H7 (cell line): ENCODE measurements around a stretch of chr14.

DNA sequence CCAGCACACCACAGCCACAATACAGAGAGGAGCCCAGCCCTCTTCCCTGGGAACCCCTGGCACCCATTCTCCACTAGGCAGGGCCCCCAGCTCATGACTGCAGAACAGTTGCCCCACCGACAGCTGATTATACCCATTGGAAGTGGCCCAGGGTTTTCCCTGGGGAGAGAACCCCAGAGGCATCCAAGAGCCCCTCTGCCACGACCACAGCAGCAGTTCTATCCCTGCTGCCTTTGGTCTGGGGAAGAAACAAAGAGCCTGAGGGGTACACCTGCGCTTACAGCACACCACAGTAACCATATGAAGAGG lies 13.9 kb upstream of the OR5AU1 start:
- RAMPAGE, long total RNA, result no peak

DNA sequence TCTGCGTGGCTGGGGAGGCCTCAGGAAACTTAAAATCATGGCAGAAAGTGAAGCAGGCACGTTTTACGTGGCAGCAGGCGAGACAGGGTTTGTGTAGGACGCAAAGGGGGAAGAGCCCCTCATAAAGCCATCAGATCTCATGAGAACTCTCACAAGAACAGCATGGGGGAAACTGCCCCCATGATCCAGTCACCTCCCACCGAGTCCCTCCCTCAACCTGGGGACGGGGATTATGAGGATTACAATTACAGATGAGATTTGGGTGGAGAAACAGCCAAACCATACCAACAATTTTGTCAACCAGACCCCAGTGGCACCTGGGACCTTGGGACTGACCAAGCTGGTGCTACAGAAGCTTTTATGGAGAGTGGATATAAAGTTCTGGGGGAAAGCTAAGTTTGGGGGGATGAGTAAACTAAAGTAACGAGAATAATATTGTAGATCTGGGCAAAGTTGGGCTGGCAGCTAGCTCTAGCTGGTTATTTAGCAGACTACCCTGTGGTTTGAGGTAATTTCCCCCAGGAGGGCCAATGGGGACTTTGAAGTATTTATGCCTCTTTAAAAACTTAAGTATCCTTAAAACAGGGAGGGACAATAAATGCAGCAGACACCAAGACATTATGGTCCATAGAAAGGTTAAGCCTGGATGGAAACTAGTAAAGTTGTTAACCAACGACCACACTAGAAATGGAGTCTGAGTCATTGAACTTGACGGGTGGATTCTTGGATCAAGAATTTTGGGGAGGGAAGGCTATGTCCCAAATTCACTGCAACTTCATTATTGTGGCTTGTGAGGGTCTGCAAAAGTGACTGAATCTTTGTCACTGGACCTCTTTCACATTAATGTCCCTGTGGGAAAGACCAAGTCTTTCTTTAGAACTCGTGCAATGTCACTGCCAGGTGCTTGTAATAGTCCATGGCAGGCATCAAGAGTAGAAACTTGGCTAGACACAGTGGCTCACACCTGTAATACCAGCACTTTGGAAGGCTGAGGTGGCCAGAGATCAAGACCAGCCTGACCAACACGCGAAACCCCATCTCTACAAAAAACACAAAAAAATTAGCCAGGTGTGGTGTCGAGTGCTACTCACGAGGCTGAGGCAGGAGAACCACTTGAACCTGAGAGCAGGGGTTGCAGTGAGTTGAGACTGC lies 48.4 kb upstream of the OR5AU1 start:
- RAMPAGE, long total RNA, result no peak

DNA sequence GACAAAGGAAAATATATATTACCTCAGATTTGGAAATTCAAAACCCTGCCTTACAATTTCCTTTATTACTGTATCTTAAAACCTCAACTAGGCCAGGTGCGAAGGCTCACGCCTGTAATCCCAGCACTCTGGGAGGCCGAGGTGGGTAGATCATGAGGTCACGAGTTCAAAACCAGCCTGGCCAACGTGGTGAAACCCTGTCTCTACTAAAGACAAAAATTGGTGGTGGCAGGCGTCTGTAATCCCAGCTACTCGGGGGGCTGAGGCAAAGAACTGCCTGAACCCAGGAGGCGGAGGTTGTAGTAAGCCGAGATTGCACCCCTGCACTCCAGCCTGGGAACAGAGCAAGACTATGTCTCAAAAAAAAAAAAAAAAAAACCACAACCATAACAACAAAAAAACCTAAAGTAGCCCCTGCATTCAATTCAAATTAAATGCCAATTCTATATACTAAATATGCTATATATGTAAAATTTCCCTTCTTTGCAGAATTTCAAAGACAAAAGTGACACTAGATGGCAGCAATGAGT lies 28.3 kb downstream of the HNRNPC start:
- RAMPAGE, long total RNA, result no peak

DNA sequence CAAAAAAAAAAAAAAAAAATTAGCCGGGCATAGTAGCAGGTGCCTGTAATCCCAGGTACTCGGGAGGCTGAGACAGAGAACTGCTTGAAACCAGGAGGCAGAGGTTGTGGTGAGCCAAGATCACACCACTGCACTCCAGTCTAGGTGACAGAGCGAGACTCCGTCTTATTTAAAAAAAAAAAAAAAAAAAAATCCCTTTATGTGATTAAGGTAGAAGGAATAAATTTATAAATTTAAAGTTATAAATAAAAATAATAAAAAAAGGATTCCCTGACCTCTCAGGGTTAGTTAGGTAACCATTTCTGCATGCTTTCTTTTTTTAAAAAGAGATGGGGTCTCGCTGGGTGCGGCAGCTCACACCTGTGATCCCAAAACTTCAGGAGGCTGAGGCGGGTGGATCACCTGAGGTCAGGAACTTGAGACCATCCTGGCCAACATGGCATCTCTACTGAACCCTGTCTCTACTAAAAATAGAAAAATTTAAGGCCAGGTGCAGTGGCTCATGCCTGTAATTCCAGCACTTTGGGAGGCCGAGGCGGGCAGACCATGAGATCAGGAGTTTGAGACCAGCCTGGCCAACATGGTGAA lies 8.9 kb downstream of the HNRNPC start:
- RAMPAGE, long total RNA, result no peak

DNA sequence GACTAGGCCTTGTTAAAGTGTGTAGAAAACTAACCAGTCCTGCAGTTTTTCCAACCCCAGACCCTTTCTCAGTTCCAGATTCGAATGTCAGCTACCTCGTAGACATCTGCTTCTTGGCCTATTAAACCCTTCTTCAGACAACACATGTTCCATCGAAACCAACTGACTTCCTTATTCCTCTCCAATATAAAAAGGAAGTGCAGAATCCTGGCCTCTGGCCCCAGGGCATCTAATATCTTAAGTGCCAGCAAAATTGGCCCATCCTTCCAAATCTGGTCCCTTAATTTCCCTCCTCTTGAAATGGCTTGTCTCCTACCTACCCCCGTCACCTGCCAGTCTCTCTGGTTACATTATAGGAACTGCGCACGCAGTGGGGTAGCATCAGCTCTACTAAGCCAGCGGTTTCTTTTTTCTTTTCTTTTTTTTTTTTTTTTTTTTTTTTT lies 770 bp upstream of the HNRNPC start:
- RAMPAGE, long total RNA, result no peak

GRCh38 chr14:21391961-21392528 lies 8.2 kb upstream of the SUPT16H start:
- RAMPAGE, long total RNA, result no peak

DNA sequence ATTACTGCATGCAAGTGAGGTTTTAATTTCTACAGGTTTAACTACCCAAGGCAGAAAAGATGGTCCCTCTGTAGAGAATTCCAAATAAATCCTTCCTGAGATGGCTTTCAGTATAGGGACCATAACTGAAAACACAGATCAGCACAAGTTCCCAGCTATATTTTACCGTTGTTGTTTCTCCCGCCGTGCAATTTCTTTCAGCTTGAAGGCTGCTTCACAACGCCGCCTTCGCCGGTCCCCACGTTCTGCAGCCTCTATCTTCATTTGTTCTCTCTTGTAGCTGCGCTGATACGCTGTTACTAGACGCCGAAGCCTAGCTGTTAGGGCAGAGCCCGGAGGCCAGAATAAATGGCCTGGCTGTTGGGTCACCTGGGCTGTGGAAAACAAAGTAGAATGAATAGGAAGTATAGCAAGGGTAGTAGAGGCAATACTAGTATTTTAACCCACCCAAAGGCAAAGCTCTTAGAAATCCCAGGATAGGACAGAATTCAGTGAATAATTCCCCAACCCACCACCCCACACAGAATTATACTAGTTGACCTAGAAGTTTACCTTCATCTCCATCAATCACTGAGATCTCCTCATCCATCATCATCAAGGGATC lies 11.0 kb upstream of the SUPT16H start:
- RAMPAGE, long total RNA, result no peak

DNA sequence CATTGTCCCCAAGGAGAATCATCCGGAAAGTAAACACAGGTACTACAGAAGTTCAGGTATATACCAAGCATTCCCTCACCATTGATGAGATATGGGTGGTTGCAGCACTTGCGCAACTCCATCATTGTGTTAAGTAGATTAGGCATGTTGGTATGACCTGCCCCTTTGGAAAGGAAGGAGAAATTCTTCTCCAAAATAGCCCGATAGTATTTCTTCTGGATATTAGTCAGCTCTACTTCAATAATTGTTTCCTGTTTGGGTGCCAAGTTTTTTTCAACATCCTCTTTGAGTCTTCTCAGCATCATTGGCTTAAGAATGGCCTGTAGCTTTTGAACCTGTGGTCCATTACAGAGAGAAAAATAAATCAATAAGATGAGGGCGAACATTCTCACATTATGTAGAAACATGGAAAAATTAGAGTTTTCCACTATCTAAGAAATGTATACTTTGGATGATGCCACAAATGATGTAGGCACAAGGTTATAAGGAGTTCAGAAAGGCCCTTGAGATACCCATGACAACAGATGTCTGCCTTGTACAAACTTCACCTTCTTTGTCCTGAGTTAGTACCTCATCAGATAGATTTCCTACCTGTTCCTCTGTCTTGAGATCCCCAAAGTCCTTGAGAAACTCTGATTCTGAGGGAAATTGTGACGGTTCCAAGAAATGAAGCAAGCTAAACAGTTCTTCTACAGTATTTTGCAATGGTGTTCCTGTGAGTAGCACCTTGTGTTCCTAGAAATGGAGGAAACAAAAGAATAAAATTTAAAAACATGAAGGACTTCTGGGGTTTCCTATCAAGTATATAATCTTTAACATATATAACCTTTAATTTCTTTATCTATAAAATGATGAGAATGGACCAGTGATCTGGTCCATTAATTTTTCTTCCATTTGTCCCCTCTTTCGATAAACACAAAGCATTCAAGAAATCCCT lies 21.6 kb upstream of the SUPT16H start:
- RAMPAGE, long total RNA, result no peak

DNA sequence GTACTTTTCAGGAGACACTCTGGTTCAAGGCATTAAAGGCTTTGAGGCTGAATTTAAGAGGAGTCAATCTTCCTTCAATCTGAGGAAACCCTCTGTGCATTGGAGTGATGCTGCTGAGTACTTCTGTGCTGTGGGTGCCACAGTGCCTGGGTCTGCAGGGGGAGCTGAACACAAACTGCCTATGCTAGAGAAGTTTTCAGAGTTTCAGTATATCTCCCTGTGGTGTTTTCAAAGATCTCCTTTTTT lies 179.2 kb upstream of the OR4E1 start:
- RAMPAGE, long total RNA, result no peak

DNA sequence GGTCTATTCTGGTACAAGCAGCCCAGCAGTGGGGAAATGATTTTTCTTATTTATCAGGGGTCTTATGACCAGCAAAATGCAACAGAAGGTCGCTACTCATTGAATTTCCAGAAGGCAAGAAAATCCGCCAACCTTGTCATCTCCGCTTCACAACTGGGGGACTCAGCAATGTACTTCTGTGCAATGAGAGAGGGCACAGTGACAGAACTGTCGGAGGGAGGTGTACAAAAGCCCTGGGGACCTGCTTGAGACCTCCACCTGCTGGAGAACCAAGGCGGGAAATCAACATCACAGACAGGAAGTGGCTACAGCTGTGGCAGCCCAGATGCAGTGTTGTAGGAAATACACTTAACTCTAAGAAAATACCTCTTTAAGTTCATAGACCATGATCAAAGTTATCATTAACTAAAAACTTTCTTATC lies 250.9 kb upstream of the OR4E1 start:
- RAMPAGE, long total RNA, result no peak

DNA sequence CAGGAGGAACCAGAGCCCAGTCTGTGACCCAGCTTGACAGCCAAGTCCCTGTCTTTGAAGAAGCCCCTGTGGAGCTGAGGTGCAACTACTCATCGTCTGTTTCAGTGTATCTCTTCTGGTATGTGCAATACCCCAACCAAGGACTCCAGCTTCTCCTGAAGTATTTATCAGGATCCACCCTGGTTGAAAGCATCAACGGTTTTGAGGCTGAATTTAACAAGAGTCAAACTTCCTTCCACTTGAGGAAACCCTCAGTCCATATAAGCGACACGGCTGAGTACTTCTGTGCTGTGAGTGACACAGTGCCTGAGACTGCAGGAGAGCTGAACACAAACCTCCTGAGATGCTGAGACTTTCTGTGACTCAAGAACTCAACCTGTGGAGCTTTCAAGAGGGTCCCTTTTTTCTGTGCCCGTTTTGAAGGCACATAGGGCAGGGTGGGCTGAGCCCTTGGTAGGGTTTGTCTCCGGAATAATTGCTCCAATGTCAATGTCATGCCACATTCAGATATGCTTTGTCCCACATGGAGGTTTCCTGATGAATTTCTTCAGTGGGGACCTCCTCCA lies 305.3 kb upstream of the OR4E1 start:
- RAMPAGE, long total RNA, result no peak

- RAMPAGE, long total RNA, result no peak
Observed at GRCh38 chr14:22070228-22070760, 396.7 kb upstream of the OR4E1 start.

GRCh38 chr14:22118453-22118856 lies 444.8 kb upstream of the OR4E1 start:
- RAMPAGE, long total RNA, result no peak

DNA sequence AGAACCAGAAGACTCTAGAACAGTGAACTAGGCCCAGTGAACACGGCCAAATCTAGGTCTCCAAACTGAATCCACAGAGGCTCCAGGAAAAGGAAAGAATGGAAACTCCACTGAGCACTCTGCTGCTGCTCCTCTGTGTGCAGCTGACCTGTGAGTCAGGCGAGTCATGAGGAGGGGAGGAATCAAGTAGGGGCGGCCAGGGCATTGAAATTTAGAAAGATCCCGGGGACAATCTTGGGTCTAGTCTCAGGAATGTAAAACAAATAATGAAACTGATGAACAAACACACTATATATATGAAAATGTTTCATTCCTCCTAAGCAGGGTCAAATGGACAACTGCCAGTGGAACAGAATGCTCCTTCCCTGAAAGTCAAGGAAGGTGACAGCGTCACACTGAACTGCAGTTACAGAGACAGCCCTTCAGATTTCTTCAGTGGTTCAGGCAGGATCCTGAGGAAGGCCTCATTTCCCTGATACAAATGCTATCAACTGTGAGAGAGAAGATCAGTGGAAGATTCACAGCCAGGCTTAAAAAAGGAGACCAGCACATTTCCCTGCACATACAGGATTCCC lies 323.3 kb downstream of the DAD1 start:
- RAMPAGE, long total RNA, result no peak

DNA sequence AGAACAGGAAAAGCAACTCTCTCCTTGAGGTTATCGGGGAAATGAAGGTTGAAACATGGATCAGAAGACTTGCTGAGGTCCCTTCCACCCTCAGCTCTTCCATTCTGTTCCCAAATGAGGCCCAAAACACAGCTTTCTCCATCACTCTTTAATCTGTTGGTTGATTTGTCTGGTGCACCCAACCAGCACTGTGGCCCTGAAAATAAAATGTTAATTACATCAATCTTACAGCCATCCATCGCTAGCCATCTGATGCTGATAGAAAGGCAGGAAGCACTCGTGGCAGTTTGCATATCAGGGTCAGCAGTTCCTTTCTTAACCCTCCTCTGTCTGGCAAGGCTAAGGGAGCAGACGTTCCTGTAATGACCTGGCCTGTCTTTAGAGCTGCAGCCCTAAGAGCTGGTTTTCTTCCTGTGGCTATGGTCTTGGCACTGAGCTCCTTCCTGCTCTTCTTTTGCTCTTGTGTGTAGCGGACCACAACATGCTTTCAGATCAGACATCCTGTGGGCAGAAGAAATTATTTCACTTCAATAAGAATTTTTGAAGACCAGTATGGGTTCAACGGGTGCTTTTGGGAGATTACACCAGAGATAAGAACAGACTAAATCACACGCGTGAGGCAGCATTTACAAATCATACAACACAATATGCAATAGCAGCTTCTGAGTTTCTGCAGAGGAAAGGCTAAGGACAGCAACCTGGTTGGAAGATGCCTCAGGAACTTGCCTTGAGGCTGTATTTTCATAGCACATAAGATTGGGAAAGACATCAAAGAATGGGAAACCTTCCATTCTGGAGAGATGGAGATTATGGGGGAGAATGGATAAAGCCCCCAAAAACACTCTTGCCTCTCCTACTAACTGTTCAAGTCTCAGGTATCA lies 170.3 kb downstream of the DAD1 start:
- RAMPAGE, long total RNA, result no peak

DNA sequence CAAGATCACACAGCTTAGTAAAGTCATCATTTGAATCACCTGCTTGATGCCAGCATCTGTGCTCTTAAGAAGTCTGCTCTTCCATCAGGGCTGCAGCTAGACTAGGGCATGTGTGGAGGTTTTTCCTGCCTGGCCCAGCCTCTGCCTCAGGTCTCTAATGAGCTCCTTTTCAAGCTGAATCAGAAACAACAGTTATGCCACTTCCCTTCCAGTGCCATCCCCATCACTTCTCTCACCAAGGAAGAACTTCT lies 136.5 kb downstream of the DAD1 start:
- RAMPAGE, long total RNA, result no peak

DNA sequence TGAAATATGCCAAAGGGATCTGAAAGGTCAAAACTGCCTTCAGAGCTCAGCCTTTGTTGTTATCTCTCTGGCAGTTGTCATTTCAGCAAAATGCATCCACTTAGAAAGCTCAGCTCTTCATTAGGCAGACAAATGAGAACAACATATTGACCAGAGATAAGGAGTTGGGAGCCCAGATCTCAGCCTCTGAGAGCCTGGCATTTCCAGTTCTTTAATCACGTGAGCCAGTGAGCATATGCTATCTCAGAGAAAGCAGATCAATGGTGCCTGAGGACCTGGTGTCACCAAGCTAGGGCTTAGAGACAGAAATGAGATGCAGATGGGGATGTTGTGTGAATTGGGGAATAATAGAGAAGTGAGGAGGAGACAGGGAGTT lies 101.1 kb downstream of the DAD1 start:
- RAMPAGE, long total RNA, result no peak

DNA sequence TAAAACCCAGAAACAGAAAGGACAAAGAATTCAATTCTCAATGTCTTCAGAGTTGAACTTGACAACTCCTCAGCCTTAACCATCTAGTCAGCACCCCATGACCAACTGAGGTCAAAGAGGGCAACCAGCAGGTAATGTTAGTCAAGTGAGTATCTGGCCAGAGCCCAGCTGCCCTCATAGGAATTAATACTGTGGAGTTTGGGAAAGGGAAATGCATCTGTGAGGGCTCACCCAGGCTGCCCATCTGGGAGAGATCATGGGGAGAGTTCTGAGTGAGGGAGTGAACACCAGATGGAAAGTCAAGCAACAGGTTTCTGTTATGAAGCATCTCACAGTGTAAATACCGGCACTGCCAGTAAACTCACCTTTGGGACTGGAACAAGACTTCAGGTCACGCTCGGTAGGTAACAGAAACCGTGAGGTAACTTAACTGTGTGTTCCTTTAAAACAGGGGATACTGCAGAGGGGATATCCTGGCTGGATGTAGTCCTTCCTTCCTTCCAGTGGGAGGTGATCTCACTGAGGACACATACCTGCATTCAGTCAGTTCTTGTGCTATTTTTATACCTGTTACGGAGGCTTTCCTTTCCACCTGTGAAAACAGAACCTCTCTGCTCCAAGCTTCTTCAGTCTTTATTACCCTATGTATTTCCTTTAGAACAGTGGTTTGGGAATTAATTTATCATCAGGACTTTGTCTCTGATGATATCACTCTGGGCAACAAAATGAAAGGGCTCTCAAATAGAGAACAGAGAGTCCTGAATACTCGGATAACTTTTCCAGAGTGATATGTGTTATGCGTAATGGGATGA lies 94.3 kb downstream of the DAD1 start:
- RAMPAGE, long total RNA, result no peak

DNA sequence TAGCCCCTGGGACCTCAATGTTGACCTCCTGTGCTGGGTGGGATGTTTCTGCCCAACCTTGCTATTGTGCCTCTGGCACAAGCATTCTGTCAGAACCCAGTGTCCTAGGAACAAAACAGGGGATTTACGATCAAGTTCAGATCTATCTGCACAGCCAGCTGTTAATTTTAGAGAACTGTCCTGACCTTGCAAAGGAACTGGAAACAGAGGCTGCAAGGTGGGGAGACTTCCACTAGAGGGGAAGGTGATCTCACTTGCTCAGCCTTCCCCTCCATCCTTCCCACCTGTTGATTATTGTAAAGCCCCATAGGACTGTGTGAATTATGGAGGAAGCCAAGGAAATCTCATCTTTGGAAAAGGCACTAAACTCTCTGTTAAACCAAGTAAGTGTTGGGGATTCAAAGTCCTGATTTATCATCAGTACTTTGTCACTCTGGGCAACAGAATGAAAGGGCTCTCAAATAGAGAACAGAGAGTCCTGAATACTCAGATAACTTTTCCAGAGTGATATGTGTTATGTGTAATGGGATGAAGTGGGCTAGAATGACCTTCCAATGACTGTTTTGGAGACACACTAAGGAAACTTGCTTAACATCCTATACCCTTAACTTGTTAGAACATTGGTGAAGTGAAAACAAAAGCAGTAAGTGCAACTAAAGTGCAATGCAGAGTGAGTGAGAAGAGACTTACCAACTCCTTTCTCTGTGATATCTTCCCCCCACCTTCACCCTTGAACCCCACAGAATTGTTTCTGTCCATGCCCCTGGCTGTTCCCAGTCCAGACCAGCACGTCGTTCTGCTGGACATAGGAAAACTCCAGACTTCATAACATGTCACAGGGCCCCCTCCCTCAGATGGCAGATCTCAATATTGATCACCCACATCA lies 92.2 kb downstream of the DAD1 start:
- RAMPAGE, long total RNA, result no peak

DNA sequence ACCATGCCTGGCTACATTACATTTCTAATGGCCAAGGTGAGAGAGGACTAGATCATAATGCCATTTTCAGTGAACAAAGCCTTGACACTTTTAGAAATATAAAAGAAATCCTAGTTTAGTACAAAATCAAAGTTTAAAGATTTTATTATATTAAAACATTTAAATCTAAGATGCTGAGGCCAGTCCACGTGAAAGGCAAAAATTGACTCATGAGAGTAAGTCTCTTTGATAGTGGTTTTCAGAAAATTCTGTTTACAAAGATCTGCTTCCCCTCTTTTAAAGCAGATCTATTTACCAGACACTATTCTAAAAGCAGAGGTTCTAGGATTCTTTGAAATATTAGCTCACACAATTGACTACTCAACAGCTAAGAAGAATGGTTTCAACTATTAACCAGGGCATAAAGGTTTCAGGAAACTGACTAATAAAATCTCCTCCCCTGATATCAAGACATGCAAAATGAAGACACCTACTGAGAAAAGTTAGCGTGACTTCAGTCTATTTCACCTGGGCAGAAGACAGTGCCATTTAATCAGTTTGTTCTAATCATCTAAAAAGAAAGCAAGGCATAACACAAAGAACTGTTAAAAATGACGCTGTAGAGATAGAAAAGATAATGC lies 22.3 kb downstream of the DAD1 start:
- RAMPAGE, long total RNA, result no peak